Glomerular endothelial cell (primary cell): Measurements from ENCODE around the genes HSPB2 and USP28.

- RAMPAGE, long total RNA = no peak
These were observed 37.3 kb upstream of the POU2AF1 start for GRCh38 chr11:111416181-111416891.

DNA sequence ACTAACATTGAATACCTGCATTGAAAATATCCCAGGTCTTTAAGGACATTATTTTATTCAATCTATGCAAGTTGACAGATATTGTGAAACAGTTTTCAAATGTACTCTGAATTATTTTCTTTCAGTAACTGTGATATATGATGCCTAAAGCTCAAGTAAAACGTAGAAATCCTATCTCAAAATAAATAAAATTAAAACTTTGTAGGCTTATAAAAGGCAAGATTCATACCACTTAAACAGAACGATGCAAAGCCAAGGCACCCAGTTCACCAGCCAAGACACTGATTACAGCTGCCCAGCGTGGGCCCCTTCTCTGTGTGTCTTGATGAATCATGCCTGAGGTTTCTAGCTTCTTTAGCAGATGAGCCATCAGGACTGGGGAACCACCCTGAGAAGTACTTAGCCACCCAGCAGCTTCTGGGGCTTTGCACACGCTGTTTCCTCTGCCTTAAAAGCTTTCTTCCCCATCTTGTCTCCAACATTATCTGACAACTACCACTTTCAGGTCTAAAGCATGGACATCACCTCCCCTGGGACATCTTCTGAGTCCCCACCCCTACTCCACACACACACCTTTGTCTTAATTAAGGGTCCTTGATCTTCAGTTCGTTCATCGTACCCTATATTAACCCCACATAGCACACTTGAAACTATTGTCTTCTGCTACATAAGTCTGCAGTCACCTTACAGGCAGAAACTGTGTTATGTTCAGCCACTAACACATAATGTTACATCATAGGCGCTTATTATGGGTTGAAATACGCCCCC is 8.8 kb upstream of the LAYN start:
- RAMPAGE, long total RNA = no peak

- RAMPAGE, long total RNA = no peak
These were observed 1.1 kb upstream of the LAYN start for GRCh38 chr11:111539151-111540135.

DNA sequence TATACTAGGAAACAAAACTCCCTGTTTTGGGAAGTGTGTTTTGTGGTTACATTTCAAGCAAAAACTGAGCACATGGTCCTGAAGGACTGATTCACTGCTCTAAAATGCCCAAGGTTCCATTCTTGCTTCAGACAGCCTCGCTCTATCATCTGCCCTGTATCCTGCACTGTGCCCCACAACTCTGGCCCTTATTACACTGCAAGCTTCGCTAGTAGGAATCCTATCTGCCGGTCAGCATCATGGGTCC is 21.2 kb downstream of the LAYN start:
- RAMPAGE, long total RNA = no peak

DNA sequence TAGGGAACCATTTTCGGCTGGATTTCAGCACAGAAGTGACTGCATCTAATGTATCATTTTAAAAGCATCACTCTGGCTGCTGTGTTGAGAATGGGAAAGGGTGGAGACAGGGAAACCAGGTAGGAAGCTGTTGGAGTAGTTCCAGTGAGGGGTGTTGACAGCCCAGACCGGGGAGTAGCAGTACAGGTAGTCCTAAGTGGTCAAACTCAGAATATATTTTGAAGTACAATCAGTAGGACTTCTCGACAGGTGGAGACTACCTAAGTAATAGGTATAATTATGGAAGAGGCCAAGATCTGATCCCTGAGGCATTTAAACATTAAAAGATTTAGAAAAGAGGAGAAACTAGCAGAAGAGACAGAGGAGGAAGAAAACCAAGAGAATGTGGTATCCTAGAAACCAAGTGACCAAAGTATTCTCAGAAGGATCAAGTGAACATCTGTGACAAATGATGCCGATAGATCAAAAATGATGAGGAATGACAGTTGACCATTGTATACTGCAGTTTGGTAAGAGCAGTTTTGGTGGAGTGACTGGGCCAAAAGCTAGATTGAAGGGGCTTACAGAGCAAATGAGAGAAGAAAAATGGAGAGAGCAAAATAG is 23.0 kb downstream of the SIK2 start:
- RAMPAGE, long total RNA = no peak

GRCh38 chr11:111718344-111719152 is 47.6 kb downstream of the PPP2R1B start:
- RAMPAGE, long total RNA = no peak

DNA sequence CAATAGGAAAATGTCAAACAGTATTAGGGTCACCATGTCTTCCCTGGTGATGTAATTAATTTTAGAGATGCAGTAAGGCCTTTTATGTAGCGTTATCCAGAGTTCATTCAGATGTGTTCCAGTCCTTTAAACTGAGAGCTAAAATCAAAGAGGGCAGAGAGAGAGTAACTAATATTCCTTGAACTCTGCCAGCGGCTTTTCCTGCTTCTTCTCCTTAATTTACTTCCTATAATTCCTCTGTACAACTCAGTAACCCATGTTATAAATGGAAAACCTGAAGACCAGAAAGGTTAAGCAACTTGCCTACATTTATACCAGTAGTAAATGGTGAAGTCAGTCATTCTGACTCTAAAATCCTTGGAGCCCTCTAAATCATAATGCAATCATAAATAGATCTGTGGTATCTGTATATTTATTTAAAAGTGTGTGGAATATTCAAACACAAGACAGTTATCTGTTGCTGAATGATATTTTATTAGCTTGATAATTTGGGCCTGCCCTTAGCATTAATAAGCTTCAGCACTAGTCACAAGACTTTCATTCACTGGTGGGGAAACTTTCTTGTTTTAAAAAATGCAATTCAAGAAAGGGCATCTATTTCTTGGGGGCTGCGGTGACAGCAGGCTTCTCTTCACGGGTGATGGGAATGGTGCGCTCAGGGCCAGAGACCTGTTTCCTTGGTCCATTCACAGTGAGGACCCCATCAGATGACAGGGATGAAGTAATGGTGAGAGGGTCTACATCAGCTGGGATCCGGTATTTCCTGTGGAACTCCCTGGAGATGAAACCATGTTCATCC is 3.2 kb downstream of the CRYAB start:
- RAMPAGE, long total RNA = no peak

DNA sequence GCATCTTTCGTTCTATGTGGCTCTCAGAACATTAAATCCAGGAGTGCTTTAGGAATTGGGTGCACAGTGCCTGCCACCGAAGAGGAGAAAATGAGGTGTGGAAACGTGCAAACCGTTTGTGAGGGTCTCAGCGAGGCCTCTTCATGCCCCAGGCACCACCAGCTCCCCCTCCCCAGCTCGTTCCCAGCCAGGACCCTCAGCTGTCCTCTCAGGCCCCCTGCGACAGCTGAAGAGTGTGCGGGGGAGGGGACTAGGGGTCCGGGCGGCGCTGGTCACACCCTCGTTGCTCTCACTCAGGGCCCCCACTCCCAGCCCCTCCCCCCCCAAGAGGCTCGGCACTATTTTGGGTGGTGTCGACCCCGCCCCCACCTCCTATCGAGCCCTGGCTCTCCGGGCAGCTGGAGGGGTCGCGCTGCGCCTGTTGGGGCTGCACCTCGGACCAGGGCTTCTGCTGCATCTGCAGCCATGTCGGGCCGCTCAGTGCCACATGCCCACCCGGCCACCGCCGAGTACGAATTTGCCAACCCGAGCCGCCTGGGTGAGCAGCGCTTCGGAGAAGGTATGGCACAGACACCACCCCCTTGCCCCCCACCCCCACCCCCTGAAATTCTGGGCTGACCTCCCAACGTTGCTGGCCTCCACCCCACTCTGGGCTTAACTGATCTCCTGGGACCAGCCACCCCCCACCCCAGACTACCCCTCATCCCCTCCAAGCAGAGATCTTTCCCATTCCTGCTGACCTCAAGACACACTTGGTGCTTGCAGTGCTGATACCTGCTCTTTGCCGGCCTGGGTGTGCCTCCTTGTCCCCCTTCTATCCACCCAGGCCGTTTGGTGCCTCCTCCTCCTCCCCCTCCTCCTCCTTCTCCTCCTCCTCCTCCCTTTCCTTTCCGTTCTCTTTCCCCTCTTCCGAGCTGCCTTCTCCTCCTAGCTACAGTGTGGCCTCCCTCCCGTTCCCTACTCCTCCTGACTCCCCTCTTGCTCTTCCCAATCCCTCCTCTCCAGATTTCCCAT is at the start of gene HSPB2:
Gene HSPB2 (plus strand): TSS at position 370 of the 1,014 bp plus-strand sequence.
- RAMPAGE, long total RNA = no peak

- RAMPAGE, long total RNA = no peak
These were observed 40.2 kb upstream of the DLAT start for GRCh38 chr11:111984893-111985568.

DNA sequence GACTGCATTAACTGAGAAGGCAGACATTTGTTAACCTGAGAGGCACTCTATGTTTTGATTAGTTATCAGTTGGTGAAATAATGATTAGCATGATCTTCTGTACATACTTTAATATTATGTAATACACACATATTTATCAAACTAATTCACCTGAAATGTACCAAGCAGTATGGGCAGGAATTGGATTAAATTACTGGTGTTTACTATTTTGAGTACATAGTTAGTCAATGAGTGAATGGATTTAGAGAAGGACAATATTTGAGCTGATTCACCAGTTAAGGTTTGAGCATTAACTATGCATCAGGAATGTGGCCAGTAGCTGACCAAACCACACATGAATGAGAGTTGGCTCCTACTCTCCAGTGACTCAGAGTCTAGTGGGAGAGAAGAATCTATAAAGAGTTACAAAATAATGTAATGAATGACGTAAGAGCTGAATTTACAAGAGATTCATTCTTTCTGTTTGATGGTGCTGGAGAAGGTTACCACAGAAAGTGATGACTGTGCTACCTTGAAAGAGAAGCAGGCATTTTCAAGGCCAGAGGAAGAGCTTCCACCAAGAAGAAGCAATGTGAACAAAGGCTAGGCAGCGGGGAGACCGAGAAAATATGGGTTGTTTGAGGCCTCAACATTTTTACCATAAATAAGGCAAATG is 6.6 kb downstream of the IL18 start:
- RAMPAGE, long total RNA = no peak

DNA sequence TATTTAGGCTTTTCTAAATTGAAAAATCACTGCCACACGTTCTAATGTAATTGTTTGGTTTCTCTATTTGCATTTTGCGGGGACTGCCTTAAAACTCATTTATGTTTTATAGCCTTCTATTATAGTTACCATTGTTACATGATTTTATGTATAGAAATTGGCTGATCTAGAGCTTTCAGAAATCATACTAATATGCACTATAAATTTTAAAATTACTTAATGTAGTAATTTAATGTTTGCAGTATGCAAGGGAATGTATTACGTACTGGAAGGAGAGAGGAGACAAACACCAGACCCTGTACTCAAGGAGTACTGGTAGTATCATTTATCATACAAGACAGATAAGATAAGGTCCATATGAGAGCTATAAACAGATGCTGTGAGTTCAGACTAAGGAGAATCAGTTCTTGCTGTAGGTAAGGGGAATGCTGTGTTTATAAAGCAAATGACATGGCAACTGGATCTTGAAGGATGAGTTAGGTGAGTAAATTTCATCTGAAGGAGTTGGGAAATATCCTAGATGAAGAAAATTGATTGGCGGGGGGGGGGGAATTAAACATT is 747 bp downstream of the BCO2 start:
- RAMPAGE, long total RNA = no peak

DNA sequence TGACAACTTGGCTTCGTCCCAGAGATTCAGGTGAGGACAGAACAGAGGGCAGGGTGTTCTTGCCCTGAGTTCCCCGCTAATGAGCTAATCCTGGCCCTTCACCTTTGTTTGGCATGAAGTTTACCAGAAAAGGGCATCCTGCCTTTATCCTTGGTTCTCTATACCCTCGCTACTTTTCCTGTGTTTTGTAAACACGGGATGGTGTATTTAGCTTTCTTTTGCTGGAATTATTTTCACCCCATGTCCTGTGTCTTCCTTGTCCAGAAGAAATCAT is 10.4 kb upstream of the PLET1 start:
- RAMPAGE, long total RNA = no peak

DNA sequence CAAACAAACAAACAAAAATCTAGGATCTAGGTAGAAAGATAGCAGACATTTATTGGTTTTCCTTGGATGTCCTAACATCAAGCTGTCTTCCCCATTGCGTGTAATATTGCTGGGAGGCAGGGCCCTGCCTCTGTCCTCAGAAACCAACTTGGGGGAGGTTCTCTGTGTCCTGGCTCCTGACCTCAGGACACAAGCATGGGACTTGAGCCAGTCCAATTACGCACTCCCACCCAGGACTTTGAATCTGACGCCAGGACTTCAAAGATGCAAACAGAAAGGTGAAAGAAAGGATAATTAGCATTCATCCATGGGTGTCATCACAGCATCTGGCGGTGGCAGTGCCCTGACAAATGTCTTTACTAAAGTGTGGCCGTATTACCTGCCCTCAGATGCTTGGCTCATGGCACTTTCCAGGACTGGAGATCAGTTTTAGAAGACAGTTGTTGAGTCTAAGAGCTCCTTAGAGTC is 61.8 kb upstream of the PLET1 start:
- RAMPAGE, long total RNA = no peak

- RAMPAGE, long total RNA = no peak
These were observed 104.3 kb upstream of the PLET1 start for GRCh38 chr11:112364892-112365504.

- RAMPAGE, long total RNA = no peak
These were observed 302.6 kb upstream of the NCAM1 start for GRCh38 chr11:112658441-112659118.

- RAMPAGE, long total RNA = no peak
These were observed 79.8 kb upstream of the NCAM1 start for GRCh38 chr11:112881330-112882002.

- RAMPAGE, long total RNA = no peak
These were observed 3.0 kb upstream of the ANKK1 start for GRCh38 chr11:113384575-113385074.

DNA sequence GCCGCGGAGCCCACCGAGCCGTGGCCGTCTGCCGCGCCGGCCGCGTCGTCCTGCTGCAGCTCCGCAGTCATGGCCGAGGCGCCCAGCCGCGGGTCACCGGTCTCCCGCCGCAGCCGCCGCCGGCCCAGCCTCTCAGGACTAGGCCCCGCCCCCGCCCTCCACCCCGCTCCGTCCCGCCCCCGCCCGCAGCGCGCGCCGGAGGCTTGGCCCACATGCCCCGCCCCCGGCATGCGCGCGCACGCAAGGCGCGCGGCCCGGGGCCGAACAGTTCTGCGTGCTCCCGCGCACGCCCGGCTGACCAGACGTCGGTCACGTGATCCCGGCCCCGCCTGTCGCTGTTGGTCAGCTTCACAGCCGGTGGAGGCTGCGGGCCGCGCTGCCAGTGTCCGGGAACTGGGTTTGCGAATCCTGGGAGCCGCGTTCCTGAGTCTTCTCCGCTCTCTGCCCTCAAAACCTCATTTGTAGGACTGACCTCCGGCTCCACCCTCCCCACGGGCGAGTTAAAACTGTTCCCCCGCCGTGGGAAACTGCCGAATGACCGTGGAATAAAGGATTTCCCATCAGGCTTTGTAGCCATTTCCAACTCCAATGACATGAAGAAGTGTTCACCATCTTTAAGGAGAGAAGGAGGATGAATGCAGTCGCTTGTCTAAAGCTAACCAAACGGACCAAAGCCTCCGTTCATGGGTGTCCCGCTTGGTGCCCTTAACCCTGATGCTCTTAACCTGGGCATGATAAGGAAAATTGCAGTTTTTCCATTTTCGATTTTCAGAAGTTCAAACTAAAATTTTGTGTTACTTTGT is at the start of gene USP28:
Gene USP28 (minus strand): TSS at position 142 of the 803 bp plus-strand sequence.
- RAMPAGE, long total RNA = no peak

- RAMPAGE, long total RNA = no peak
These were observed 3.7 kb downstream of the ZBTB16 start for GRCh38 chr11:114063058-114063747.

- RAMPAGE, long total RNA = no peak
These were observed 15.1 kb downstream of the ZBTB16 start for GRCh38 chr11:114074499-114075152.